ENCODE measurements around the genes AGO1 and TEKT2.

DNA sequence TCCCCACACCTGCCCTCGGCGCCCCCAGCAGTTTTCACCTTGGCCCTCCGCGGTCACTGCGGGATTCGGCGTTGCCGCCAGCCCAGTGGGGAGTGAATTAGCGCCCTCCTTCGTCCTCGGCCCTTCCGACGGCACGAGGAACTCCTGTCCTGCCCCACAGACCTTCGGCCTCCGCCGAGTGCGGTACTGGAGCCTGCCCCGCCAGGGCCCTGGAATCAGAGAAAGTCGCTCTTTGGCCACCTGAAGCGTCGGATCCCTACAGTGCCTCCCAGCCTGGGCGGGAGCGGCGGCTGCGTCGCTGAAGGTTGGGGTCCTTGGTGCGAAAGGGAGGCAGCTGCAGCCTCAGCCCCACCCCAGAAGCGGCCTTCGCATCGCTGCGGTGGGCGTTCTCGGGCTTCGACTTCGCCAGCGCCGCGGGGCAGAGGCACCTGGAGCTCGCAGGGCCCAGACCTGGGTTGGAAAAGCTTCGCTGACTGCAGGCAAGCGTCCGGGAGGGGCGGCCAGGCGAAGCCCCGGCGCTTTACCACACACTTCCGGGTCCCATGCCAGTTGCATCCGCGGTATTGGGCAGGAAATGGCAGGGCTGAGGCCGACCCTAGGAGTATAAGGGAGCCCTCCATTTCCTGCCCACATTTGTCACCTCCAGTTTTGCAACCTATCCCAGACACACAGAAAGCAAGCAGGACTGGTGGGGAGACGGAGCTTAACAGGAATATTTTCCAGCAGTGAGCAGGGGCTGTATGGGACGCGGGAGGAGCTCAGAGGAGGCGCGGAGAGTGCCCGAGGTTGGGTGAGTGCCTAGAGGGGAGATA, 4.4 kb downstream of the TFAP2E start:
- PRO-cap: no peak

GRCh38 chr1:35779746-35780017, 9.9 kb upstream of the CLSPN start:
- PRO-cap: no peak

DNA sequence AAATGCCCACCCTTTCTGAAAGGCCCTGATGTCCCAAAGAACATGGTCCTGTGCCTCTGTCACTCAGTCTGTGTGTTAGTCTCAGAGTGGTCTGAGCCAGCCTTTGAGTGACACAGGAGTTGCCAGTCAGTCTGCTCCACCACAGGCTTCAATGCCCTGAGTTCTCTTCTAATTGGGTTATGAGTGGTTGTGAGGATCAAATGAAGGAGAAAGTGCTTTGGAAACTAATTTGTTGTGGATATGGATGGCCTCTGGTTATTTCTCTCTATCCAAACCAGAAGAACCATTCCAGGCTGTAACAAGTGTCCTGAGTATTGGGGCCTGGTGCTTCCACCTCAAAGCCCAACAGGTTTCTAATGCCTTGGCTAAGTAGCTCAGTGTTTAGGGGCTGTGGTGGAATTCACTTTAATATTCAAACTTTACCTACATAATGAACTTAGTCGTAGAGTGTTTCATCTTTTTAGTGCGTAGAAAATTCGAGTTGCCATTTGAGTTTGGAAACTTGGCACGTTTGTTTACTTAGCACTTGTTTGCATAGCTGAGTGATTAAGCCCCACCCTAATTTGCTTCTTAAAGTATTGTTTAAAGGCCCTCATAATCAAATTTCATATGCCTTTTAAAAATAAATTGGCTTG, 1.3 kb downstream of the AGO4 start:
- PRO-cap: bidirectional peak, plus-strand start at position 117 of the sequence, minus-strand start at position 77 of the sequence

GRCh38 chr1:35882808-35883548, at the start of gene AGO1:
Gene AGO1, plus strand, starts transcription at chr1:35883209.
- PRO-cap: bidirectional peak, plus-strand start at chr1:35883233, minus-strand start at chr1:35883056

DNA sequence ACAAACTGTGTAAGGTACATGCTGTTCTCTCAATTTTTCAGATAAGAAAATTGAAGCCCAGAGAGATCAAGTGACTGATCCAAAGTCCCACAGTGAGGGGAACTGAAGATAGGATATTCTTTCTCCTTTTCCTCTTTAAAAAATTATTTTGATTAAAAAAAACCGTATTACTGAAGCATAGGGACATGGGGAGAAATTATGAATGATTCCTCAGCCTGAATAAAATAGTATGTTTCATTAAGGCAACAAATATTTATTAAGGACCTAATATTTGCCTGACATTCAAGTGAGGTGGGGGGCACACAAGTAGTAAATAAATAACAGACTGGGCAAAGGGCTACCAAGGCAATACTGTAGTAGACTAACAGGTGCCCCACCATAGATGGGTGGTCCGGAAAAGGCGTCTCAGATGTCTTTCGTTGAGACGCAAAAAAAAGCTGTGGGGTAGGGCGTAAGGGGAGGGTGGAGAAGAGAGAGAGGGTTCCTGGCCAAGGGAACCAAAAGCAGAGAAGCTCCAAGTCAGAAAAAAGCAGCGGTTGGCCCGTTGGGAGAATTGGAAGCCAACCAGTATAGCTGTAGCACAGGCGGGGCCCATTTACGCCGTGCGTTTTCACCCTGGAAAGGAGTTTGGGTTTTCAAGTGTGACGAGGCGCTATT, 922 bp upstream of the AGO3 start:
- PRO-cap: no peak

- PRO-cap: no peak
Measured at GRCh38 chr1:36066513-36067209, 17.2 kb upstream of the TEKT2 start.

DNA sequence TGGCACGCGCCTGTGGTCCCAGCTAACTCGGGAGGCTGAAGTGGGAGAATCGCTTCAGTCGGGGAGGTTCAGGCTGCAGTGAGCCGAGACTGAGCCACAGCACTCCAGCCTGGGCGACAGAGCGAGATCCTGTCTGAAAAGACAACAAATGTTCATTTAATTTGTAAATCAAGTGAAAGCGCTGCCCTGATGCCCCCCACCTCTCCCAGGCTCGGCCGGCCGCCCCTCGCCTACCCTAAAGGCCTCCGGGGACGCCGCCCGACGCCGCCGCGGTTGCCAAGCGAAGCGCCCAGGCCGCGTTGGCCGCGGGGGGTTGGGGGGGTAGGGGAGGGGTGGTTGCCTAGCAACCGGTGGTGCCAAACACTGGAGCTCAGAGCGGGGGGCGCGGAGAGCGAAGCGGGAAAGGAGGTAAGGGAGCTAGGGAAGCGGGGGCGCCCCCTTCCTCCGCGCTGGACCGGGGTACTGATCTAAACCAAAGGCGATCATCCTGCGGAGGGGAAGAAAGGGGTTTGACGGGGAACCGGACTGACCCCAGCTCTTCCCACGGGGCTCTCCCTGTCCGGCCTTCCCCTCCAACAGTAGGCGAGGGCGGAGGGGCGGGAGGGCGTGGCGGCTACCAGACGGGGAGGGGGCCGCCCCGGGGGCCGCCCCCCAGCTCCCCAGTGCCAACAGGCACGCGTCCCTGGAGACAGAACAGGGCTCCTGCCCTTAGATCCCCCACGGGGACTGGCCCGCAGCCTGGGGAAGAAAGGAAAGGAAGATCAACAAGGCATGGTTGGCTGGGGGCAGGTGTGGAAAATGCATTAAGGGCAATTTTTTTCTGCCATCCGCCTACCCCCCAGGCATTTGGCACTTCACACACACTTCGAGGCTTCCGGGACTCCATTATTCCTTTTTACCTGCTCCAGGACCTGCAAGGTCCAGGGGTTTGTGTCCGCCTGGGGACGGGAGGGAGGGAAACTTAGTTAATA, at the start of gene TEKT2:
TEKT2 (plus strand) TSS at position 353 of the 971 bp plus-strand sequence.
- PRO-cap: no peak

GRCh38 chr1:36084713-36085020, 773 bp downstream of the TEKT2 start:
- PRO-cap: no peak

GRCh38 chr1:36149965-36150109, 551 bp upstream of the TRAPPC3 start:
- PRO-cap: no peak

- PRO-cap: bidirectional peak, plus-strand start at chr1:36157555, minus-strand start at chr1:36157262
Measured at GRCh38 chr1:36157400-36157932, 1.5 kb downstream of the MAP7D1 start.

- PRO-cap: no peak
Measured at GRCh38 chr1:36161889-36162816, 6.2 kb downstream of the MAP7D1 start.

GRCh38 chr1:36178361-36179479, 22.8 kb downstream of the MAP7D1 start:
- PRO-cap: unidirectional peak, plus-strand start at chr1:36179135

DNA sequence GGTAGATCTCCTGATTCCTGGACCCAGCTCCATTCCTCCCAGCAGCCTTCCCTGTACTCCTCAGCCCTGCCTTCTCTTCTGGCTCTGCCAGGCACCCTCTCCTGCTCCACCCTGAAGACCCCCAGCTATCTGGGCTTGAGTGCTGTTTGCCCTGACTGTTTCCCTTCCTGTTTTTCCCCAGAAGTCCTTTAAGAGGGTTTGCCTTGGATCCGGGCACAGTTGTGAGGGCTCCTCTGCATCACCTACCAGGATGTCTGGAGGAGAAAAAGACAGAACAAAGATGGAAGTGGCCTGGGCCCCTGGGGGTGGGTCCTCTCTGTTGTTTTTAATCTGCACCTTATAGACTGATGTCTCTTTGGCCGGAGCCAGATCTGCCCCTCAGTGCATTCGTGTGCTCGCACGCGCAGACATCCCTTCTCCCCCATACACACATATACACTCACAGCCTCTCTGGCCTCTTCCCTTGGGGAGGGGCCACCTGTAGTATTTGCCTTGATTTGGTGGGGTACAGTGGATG, 24.2 kb downstream of the MAP7D1 start:
- PRO-cap: no peak

GRCh38 chr1:36228544-36228875, 4.3 kb downstream of the THRAP3 start:
- PRO-cap: no peak

GRCh38 chr1:36257076-36257903, 33.0 kb downstream of the THRAP3 start:
- PRO-cap: no peak

GRCh38 chr1:36301238-36301913, 4.8 kb upstream of the SH3D21 start:
- PRO-cap: no peak

DNA sequence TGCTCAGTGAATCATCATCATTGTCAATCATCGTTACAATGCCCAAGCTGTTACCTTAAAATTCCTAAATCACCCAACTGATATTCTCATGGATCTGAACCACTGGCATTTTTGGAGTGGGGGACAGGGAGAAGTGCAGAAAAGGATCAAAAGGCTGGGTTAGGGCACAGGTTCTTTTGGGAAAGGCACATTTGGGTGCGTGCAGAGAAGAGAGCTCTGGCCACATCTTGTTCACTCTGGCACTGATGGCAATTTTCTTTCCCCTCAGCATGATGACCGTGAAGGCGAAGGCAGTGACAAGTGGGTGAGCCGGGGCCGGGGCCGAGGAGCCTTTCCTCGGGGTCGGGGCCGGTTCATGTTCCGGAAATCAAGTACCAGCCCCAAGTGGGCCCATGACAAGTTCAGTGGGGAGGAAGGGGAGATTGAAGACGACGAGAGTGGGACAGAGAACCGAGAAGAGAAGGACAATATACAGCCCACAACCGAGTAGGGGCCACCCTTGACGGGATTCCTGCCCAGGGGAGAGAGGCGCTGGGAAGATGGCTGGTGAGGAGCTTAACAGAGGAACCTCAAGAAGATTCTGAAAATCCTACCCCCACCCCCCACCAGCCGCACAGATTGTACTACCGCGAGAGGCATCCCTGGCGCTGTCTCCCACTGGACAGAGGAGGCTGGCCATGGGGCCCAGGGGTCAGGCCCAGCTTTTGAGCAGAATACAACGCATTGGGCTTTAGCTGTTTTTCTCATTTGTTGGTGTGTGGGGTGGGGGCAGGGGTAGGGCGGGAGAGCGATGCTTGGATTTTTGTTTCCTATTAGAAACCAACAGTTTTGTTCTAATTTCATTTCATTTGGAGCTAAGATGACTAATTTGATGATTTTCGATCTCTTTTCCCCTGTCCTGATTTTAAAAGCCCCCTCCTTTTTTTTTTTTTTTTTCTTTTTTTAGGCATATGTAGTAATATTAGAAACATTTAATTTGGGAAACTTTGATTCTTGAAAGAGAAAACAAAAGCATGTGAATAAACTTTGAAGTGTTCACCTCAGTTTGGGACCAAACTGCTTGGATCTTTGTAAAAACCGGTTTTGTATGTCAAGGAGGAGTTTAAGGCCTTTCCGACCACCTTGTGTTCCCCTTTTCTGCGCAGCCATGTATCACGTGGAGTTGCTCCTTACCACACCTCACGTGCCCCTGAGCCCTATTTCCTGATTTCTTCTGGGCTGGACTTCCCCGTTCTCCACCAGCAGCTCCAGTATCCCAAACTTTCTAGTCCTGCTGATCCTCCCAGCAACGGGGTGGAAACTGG, 2.2 kb upstream of the SH3D21 start:
- PRO-cap: no peak

DNA sequence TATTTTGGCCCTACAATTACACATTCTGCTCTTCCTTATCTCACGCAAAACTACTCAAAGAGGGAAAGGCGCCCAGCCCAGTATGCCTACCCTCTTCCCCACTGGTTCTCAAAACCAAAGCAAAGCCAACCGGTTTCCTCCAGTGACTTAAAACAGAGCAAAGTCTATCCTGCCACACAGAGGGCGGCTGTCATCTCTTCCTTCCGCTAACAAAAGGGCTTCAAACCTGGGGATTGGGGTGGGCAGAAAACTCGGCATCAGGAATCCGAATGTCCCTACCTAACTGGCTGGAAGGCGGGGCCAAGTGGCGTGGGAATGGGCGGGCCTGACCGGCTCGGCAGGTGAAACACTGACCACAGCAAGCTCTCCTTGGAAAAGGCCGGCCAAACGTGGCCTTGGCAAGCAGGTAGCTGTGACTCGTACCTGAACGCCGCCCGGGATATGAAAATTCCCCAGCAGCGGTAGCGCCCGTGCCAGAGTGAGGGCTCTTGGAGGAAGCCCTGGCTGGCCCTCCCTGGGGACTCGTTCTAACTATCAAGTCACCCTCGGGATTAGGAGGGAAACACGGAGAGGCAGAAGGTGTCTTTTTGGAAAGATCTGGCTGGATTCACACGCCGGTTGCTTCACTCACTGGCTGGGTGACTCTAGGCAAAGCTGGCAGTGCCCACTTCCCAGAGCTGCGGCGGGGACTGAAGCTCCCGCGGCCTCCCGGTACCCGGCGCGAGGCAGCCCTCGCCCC, 746 bp downstream of the STK40 start:
- PRO-cap: no peak

DNA sequence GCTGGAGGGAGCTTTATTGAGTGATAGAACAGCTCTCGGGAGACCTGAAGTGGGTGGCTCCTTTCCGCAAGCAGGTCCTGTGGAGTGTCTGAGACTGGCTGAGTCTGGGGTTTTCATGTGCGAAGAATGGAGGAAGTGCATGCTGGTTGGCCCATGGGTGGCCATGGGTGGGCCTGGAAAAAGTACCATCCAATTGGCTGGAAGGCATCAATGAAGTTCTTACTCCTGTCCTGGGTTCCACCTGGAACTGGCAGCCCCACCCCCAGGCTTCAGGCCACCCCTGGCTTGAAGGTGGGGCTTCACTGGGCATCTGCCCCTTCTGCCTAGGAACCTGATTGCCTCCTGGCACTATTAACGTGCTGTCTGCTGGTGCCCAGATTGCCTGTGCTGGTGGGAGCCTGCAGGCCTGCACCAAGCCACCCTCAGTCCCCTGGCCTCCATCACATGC, 3.7 kb upstream of the LSM10 start:
- PRO-cap: unidirectional peak, minus-strand start at position 86 of the sequence

GRCh38 chr1:36453982-36454782, 3.9 kb upstream of the OSCP1 start:
- PRO-cap: no peak